Epithelial cell of prostate (primary cell): ENCODE results near the gene TOR2A.

DNA sequence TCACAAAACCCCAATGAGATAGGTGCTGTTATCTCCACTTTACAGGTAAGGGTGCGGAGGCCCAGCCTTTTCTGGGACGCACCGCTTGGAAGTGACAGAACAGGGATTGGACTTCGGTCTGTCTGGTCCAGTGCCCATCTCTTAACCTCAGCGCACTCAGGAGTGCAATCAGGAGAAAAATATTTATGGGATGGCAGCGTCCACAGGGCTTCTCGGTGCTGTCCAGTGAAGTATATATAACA is 18.9 kb upstream of the GARNL3 start:
- RRBS = no CpG with 5 or more reads among the region's 7 CpGs

DNA sequence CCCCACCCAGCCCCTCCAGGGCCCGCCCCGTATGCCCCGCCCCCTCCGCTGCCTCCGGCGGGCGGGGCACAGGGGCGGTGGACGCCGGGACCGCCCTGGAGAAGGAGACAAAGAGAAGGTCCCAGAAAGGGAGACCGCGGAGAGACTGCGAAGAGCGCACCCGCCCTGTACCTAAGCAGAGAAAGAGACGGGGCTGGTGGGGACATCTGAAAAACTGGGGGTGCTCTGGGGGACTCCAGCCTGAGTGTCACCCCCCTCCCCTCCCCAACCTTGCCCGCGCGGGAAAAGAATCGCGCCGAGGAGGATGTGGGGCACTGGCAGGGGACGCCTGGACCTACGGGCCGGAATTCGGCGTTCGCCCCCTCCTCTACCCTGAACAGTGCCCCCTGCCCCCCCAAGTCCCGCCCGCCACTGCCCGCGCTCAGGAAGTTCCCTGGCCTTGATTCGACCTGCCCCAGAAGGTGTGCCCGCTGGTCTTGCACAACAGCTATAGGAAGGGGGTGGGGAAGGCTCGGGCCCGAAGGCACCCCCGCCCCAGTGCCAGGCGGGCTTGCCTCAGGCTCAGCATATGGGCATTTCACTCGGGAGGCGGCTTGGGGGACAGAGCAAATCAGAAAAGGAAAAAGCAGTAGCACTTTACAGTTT is 485 bp upstream of the NIBAN2 start:
- RRBS = no CpG with 5 or more reads among the region's 41 CpGs

GRCh38 chr9:127714902-127715338 is 543 bp downstream of the PTRH1 start:
- RRBS = 1% methylated on average over 23 of the region's 43 CpGs

- RRBS = no CpG with 5 or more reads among the region's 11 CpGs
Observed at GRCh38 chr9:127720069-127720460, 4.2 kb downstream of the TTC16 start.

GRCh38 chr9:127723956-127724491 is 8.1 kb downstream of the TTC16 start:
- RRBS = no CpG with 5 or more reads among the region's 25 CpGs

DNA sequence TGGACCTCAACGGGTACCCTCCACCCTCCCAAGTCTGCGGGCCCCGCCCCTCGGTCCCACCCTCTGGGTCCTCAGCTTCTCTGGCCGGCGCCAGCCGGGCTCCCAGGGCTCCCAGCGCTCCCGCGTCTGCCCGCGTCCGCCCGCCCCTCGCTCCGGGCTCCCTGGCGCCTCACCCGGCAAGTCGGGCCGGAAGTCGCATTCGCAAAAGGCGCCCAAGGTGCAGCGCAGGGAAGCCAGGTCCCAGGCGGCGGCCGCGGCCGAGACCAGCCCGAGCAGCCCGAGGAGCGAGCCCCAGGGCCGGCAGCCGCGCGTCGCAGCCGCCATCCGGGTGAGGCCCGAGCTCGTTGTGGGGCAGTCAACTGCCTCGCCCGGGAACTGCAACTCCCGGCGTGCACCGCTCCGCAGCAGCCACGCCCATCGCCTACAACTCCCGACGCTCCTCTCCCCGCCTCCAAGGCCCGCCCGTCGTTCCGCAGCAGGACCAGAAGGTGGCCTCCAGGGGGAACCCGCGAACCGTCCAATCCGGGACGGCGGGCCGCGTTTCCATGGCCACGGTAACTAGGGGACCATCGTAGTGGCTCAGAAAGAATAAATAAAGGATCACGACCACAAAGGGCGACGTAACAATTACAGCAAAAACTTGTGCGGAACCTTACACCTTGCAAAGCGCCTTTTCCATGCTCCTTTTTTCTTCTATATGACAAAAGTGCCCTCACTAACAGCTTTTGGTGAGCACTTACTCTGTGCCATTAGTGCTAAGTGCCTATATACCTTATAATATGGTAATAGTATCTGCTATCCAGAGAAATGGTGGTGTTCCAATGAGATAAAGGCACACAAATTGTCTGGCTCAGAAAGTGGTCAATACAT is at the start of gene TOR2A:
Gene TOR2A, minus strand, starts transcription at position 348 of the 870 bp plus-strand sequence.
- RRBS = 1% methylated on average over 23 of the region's 71 CpGs

DNA sequence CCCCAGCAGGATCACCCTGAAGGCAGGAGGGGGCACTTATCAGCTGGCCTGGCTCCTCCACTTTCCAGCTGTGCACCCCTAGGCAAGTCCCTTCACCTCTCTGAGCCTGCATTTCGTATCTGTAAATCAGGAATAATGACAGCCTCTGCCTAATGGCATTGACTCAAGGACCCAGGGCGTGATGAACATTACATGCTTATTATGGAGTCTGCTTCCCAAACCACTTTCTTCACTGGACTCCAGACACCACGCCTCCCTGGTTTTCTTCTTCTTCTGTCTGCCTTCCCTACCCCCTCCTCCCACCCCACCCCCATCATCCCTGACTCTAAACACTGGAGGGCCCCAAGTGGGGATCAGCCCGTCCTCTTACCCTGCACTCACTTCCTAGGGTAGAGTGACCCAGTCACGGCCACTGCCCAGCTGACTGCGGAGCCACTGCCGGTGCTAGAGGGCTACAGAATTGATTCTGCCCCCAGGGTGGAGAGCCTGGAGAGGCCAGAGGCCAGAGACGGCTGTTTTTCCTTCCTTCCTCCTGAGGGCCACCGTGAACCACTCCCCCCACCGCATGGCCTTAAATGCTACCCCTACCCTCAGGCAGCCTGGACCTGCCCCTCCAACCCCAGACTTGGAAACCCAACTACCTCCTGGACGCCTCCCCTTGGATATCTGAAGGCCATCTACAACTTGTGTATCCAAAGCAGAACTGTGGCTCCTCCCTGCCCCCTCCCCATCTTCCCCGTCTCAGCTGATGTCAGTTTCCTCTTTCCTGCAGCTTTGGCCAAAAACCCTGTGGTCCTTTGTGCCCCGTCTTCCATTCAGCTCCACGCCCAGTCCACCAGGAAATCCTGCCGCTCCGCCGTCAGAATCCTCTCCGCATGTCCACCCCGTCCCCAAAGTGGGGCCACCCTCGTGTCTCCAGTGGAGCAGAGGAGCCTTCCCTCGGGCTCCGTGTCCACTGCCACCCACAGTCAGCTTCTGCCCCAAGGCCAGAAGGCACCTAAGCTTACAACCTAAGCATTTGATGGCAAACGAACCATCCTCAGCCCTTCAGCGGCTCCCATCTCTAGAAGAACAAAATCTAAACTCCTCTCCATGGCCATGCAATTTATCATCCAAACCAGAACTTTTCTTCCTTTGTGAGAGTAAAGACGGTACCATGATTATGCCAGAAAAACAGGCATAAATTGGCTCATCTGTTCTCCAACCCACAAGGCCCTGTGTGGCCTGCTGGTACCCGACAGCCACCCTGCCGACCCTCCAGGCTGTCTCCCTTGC is 16.3 kb downstream of the SH2D3C start:
- RRBS = no CpG with 5 or more reads among the region's 27 CpGs

DNA sequence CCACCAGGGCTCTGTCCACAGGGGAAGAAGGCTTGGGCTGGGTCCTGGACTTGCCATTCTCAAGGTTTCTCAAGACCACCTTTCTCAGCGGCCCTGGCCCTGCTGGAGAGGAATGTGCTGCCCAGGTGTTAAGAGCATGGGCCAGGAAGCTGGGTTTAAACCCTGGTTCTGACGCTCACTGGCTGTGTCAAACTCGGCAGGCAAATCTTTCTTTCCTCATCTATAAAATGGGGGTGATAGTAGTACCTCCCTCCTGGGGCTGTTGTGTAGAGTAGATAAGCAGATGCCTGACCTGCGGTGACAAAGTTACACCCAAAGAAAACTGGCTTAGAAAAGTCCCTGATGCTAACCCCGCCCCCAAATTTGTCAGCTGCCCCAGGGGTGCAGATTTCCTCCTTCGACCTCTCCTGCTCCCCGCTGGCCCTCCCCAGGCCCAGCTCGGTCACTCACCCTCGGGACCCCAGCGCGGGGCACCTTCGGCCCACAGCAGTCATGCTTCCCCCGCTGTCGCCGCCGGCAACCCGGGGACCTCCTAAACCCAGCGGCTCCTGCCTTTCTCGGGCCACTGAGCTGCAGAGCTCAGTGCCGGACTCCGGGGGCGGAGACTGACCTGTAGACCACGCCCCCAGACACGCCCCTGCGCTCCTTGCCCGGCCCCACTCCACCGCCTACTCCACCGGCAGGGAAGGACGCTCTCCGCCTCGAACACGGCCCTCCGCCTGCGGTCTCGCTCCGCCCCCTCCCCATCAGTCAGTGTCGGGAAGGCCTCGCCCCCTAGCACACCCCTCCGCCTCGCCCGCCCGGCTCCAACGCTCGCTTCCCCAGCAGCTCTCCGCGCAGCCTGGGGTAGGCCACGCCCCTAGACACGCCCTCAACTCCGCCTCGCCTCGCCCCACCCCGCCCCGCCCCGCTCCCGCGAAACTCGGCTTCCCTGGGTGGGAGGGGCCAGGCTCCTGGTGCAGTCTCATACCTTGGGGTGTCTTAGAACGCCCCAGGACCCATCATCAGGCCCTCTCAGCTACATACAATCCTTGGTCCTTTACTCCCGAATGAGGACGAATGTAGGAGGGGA is 7.4 kb downstream of the SH2D3C start:
- RRBS = 1% methylated on average over 10 of the region's 60 CpGs

DNA sequence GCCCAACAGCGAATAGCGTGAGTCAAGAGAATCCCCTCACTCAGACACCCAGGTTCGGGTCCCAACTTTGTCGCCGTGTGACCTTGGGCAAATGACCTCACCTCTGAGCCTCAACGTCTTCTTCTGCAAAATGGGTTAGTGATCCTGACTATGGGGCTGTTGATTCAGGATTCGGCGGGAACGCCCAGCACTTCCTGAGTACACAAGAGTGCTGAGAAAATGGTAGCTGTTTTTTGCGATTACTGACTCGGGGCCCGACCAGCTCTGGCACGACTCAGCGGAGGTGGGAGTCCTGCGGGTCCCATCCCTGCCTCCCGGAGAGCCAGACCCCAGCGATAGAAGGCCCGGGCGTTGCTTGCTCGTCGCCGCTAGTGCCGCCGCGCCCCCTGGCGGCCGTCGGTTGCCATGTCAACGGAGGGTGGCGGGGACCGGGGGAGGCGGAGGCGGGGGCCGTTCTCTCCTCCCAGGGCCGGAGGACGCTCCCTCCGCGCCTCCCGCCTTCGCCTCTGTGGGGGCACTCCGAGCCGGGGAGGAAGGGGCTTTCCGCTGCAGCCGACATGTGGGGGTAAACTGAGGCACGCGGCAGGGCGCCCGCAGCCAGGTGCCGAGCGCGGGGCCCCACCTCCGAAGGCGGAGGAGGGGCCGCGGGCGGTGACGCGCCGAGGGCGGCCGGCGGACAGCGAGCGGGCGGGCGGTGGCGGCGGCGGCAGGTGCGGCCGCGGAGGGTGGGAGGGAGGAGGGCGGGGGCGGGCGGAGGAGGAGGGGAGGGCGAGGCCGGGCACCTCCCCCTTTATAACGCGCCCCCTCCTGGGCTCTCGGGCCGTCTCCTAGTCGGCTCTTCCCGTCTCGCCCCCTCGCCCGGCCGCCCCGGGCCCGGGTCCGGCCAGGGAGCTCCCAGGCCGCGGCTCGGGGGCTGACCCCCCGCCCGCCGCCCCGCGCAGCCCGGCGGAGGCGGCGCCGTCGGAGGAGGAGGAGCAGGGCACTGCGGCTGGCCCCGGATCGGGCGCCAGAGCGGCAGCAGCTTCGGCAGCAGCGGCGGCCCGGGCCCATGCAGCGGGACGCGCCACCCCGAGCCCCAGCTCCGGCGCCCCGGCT is 737 bp upstream of the CDK9 start:
- RRBS = 1% methylated on average over 60 of the region's 120 CpGs

- RRBS = no CpG with 5 or more reads among the region's 2 CpGs
Observed at GRCh38 chr9:127798432-127798891, 4.2 kb upstream of the FPGS start.

DNA sequence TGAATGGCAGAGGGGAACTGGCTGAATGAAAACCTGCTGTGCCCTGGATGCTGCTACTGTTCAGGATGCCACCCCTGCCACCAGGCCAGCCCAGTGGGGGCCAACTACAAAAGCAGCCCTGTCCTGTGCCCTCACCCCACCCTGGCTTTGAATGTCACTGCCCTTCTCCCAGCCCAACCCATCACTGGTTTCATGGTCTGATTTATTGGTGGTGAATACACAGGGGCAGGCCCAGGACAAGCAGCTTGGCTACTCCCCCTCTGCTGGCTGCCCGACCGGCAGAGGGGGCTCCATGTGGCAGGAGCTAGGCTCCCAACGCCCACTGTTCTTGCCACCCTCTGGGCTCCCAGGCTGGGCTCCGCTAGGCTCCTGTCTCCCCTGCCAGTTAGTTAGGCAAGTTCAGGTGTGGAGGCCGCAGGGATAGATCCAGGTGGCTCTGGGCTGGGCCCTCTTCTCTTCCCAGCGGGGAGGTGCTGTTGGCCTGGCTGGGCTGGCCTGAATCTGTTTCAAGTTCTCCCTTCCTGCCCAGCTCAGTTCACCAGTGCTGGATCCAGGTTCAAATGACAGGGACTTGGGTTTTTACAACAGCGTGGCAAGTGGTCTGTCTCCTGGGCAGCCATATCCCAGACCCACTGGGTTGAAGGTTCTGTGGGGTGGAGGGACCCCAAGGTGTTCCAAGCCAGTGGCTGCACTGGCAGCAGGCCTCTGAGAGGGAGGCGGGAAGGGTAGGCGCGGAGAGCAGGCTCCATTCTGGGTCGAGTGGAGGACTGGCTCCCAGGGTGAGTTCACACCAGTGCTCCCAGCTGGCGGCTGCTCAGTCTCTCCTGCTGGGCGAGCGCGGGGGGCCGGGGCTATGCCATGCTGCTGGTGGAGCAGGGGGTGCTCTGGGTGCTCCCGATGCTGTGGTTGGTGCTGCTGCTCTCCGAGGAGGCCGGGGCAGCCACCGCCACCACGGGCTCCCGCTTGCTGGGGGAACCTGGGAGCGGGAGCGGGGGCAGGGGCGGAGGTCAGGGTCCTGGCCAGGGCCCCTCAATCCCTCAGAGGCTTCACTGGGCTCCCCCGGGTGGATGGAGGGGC is 12.5 kb downstream of the FPGS start:
- RRBS = 87% methylated on average over 3 of the region's 26 CpGs

GRCh38 chr9:127816739-127817578 is 14.3 kb downstream of the FPGS start:
- RRBS = no CpG with 5 or more reads among the region's 14 CpGs

DNA sequence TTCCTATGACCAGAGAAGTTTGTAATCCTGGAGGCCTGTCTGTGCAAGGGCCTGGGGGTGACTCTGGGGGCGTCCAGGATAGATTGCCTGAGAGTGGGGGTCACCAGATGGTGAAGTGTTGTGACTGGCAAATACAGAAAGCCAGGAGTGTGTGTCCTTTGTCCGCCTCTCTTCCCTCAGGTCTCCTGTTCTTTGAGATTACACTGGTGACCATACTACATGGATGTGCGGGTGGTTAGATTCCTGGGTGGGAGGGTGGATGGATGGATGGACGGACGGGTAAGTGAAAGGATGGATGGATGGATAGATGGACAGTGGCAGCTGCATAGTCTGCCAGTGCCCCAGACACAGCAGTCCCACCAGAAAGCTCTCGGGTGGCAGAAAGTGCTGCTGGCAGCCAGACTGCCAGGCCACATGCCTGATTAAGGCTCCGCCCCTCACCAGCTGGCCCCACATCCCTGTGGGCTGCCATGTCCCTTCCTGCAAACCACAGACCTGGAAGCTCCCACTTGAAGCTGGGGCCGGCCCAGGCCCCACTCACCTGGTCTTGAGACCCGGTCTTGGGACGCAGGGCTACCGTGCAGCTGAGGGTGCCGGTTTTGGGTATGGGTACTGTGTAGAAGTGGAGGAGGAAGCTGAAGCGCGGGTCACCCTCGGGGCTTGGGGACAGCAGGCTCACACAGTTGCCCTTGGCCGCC is 15.0 kb downstream of the FPGS start:
- RRBS = 100% methylated on average over 1 of the region's 16 CpGs

GRCh38 chr9:127861986-127863146 is 7.9 kb upstream of the ENG start:
- RRBS = 79% methylated on average over 3 of the region's 31 CpGs

DNA sequence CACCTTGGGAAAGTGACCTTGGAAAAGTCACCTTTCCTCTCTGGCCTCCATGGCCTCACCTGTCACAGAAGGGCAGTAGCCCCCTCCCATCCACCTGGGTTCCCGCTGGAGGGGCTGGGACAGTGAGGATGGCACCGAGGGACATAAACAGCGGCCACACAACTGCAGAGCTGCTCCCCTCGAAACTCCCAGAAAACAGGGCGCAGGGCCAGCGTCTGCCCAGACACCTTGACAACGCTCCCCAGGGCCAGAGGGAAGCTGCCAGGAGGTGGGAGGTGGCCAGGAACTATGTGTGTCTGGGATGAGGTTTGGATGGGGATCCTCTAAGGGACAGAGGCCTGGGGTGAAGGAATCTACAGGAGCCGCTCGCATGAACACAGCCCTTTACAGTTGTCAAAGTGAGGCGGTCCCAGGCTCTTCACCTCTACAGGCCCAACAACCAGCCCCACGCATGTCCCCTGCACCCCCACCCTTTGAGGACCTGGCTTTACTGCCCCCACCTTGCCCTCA is 2.6 kb downstream of the AK1 start:
- RRBS = no CpG with 5 or more reads among the region's 11 CpGs

DNA sequence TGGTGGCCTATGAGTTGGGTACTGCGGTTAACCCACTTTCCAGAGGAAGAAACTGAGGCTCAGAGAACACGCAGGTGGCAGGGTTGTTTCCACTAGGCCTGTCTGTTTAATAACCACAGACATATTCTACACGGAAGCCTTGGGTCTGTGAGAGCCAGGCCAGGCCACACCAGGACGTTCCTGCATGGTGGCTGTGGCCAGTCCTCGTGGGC is 4.6 kb upstream of the ST6GALNAC6 start:
- RRBS = no CpG with 5 or more reads among the region's 5 CpGs

GRCh38 chr9:127918220-127918647 is 1.4 kb upstream of the ST6GALNAC4 start:
- RRBS = no CpG with 5 or more reads among the region's 1 CpG

DNA sequence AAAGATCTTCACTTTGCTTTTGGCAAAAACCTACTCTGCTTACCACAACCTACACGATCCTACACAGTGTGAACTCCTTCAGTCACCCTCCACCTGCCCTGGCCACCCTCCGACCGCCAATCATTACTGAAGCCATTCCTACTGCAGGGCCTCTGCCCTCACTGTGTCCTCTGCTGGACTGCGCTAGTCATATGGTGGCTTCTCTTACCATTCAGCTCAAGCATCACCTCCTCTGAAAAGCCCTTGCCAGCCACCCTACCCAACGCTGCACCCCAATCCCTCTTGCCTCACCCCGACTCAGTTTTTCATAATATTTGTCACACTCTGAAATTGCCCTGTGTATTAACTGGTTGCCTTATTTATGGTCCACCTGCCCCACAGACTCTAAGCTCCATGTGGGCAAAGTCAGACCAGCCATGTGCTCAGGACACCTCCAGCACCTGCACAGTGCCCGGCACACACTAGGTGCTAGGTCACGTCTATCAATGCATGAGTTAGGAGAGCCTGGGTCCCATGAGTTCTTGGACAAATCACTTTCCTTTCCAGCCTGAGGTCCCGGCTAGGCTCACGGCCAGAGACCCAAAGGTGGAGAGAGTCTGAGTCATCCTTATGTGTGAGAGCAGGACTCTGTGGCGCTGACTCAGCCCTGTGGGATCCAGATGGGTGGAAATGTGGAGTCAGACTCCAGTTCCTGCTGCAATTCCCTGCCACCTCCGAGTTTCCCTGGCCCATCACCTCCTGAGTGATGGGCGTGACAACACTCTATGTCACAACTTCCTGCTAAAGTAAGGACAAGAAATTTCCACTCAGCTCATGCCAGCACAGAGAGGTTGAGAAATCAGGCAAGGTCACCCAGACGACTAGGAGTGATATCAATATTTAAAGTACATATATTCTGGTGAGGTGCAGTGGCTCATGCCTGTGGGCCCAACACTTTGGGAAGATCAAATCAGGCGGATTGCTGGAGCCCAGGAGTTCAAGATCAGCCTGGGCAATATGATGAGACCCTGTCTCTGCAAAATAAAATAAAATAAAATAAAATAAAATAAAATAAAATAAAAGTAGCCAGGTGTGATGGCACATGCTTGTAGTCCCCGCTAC is 2.4 kb upstream of the ST6GALNAC4 start:
- RRBS = 2% methylated on average over 3 of the region's 16 CpGs

DNA sequence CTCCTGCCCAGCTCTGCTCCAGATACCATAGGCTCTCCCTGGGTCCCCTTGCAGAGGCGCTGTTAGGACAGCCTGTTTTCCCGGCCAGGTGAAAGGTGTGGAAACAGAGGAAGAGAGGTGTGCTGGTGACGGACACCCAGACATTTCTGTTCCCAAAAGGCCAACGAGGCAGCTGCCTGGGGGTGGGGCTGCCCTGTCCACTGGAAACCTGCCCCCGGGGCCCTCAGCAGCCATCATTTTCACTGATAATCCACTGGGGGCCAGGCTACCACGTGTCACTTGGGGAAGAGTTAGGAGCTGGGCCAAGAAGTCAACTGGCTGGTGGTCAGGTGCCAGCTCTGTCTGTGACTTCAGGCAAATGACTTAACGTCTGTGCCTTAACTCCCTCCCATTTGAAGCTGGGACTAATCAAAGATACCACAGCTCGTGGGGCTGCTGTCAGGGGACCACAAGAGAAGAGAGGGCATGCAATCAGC is 12.1 kb upstream of the DPM2 start:
- RRBS = no CpG with 5 or more reads among the region's 8 CpGs

DNA sequence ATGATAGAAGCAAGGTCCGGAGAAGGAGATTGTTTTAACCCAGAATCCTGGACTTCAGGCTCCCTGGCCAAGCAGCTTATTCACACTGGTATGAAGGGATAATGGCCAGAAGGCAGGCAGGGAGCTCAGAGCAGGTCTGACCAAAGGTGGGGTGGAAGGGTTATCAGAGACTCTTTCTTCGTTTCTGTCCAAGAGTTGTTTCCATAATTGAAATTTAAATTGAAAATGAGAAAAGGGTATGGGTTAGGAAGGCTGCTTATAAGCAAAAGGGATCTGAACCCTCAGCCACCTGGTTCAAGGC is 17.9 kb downstream of the EEIG1 start:
- RRBS = no CpG with 5 or more reads among the region's 2 CpGs